Neural crest cell (in vitro differentiated cells): ENCODE data around the gene JPH3.

- PRO-cap = no peak
These were observed 332.0 kb downstream of the C16orf95 start for GRCh38 chr16:86985199-86985557.

GRCh38 chr16:87342050-87342573, 24.9 kb upstream of the C16orf95 start:
- PRO-cap = no peak

GRCh38 chr16:87407435-87408229, 15.5 kb downstream of the MAP1LC3B start:
- PRO-cap = no peak

DNA sequence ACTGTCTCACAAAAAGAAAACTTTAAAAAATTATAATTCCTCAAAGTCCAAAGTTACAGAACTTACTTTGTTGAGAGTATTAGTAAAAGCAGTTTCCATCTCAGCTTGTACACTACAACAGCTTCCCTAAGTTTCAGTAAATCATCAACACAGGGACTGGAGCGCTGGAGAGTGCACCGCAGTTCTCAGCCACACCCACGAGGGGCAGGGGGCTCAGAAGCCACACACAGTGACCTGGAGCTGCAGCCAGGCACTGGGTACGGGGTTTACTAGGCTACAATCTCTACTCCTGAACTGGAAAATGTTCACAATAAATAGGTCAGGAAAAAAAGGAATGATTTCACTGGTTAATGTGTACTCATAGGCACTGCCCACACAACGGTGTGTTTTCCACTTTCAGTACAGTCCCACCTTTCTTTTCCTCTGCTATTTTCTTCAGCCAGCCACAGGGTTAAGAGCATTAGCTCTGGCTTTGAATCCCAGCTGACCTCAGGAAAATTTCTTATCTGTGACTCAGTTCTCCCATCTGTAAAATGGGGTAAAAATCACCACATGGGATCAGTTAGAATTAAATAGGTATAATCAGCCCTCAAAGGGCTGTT, 35.8 kb downstream of the ZCCHC14 start:
- PRO-cap = no peak

DNA sequence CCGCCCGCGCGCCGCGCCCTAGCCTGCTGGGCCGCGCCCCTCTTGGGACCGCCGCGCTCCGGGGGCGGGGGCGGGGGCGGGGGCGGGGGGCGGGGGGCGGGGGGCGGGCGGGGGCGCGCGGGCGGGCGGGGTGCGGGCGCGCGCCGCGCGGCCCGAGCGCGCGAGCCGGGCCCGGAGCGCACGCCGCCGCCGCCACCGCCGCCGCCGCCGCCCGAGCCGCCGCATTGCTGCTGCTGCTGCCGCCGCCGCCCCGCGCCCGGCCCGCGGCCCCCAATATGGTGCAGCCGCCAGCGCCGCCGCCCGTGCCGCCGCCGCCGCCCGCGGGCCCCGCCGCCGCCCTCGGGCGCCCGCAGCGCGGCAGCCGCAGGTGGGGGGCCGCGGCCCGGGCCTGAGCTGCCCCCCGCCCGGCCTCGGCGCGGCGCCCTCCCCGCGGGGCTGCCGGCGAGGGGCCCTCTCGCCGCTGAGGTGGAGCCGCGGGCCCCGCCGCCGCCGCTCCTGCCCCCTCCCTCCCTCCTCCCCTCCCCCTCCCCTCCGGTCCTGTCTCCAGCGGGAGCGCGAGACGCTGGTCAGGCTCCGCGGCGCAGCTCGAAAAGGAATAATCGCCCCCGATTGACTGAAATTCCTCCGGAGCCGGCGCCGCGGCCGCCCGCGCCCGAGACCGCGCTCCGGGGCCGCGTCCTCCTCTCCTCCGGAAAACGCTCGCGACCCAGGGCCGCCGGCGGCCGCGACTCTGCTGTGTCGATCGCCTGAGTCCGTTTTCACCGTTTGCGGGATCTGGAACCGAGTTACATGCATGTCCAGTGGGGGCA, at the start of gene JPH3:
Gene JPH3 (plus strand): TSS at position 155 of the 809 bp plus-strand sequence.
- PRO-cap = unidirectional peak, minus-strand start at position 467 of the sequence

DNA sequence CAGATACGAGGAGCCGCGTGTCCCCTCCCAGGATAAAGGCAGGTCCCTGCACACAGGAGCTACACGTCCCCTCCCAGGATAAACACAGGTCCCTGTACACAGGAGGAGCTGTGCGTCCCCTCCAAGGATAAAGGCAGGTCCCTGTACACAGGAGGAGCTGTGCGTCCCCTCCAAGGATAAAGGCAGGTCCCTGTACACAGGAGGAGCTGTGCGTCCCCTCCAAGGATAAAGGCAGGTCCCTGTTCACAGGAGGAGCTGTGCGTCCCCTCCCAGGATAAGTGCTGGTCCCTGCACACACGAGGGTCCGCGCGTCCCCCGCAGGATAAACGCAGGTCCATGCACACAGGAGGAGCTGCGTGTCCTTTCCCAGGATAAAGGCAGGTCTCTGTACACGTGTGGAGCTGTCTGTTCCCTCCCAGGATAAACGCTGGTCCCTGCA, 11.9 kb downstream of the JPH3 start:
- PRO-cap = no peak

- PRO-cap = no peak
These were observed 60.9 kb downstream of the KLHDC4 start for GRCh38 chr16:87704763-87705334.

- PRO-cap = no peak
These were observed 30.3 kb downstream of the SLC7A5 start for GRCh38 chr16:87838754-87839609.

DNA sequence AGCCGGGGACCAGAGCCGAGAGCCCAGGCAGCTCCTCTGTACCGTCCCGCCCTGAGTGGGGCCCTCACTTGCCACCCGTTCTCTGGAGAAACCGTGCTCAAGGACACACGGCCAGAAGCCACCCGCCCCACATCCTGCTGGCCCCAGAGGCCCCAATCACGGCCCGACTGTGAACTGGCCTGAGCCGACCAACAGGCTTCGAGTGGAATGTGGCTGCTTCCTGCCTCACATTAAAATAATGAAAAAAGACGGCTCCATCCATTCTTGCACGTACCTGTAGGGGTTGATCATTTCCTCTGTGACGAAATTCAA, 29.2 kb downstream of the SLC7A5 start:
- PRO-cap = no peak

DNA sequence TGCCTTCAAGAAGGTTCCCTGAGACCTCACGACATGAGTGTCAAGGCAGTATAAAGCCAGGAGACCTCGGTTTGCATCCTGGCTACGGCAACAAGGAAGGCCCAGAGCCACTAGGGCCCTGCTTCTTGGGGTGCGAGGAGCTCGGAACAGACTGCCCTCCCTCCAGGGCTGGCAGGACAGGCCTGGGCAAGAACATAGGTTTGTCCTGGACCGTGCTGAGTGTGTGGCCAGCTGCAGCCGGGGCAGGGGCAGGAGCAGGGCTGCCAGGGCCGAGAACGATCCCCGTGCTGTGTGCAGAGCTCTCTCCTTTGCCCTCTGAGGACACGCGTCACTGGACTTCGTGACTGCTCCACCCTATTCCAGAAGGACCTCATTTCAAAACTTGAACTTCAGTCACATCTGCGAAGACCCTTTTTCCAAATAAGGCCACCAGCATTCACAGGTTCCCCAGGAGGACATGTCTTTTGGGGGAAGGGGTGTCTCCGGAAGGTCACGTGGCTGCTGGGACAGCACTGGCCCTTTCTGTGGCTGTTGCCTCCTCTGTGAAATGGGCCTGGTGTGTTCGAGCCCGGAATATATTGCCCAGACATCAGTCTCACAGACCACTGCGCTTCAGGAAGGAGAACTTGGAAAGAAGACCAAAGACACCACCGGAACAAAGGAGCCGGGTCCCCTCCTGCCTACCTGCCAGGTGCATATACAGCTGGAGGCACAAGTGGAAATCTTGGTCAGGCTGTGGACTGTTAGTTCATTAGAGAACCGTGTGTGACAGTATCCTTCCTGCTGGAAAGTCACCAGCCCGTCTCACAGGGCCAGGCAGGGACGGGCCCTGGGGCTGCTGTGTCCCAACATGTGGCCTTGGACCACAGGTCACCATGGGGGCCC, 27.6 kb downstream of the SLC7A5 start:
- PRO-cap = no peak

- PRO-cap = no peak
These were observed 394 bp downstream of the CA5A start for GRCh38 chr16:87935981-87936288.

- PRO-cap = no peak
These were observed 3.1 kb downstream of the BANP start for GRCh38 chr16:87953892-87955166.

- PRO-cap = no peak
These were observed 76.1 kb downstream of the BANP start for GRCh38 chr16:88027173-88027862.

GRCh38 chr16:88041496-88042150, 90.4 kb downstream of the BANP start:
- PRO-cap = no peak

- PRO-cap = no peak
These were observed 140.7 kb downstream of the BANP start for GRCh38 chr16:88091890-88092362.

GRCh38 chr16:88100615-88101517, 149.6 kb downstream of the BANP start:
- PRO-cap = no peak

DNA sequence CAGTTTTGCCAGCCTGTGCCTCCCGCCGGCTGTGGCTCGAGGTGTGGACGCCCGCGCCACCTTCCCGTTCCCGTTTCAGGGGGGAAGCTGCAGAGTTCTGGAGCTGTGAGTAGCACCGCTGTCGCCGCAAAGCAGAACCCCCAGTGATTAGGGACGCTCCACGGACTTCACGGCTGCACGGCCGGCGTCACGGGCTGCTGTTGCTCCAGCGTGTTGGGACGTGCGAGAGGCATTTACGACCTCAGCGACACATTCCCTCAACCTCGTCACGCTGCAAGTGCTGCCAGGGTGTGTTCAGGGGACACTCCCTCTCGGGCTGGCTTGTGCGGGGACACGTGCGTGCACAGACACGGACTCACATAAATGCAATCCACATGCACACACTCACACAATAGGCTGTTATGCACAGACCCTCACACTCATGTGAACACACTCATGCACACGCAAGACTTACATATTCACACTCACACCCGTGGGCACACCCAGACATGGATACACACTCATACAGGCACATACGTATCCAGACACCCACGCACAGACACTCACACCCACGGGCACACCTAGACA, 198.2 kb upstream of the ZNF469 start:
- PRO-cap = no peak

DNA sequence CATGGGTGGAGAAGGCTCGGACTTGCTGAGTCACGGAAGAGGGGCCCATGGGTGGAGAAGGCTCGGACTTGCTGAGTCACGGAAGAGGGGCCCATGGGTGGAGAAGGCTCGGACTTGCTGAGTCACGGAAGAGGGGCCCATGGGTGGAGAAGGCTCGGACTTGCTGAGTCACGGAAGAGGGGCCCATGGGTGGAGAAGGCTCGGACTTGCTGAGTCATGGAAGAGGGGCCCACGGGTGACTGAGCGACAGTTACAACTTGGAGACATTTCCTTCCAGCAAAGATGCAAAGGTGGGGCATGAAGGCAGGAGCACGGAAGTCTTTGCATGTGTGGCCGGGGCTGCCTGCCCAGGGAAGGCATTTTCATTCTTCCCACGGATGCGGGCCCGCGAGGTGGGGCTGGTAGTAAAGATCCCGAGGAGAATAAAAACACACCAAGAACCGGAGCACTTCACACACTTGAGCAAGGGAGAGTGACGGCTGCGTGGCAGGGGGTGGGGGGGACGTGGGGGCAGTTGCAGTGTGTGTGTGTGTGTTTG, 49.3 kb upstream of the ZNF469 start:
- PRO-cap = no peak

DNA sequence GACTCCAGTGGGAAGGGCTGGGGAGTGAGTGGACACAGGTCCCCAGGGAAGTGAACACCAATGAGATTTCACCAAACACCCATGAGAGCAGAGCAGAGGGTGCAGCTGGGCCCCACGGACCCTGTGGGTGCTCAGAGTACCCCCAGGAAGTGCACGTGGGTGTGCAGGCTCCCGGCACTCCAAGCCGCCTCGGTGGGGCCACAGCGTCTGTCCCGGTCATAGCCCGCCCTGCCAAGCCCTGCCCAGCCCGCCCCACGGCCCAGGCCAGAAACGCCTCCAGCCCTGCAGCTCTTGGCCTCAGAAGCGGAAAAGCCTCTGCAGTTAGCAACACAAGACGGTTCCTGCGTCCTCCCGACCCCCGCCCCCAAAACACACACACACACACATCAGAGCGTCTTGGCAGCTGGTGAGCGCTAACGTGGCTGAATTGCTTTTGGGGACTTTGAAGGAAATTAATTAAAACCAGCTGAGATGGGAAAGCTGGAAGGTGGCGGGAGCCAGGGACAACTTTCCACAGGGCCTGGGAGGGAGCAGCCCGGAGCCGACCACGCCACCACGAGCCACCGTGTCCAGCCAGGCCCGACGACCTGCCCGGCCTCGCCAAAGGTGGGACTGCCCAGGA, 22.9 kb downstream of the ZNF469 start:
- PRO-cap = no peak

- PRO-cap = no peak
These were observed 722 bp downstream of the ZFPM1 start for GRCh38 chr16:88453902-88454101.